Measurements from ENCODE around the genes CYP3A7, ZNF3 and PVRIG.

DNA sequence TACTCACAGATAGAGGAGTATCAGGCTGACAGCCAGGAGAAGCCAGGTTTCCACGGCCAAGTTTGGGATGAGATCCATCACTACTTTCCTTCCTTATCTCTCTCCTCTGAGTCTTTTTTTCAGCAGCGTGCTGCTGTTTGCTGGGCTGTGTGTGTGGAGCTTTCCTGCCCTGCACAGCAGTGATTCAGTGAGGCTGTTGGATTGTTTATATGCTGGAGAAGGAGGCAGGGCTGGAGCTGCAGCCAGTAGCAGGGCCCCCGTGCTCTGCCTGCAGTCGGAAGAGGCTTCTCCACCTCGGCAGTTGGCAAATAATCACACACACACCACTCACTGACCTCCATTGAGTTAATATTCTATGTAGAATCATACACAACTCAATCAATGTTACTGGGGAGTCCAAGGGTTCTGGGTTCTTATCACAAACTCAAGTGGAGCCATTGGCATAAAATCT lies at the start of gene CYP3A7:
CYP3A7 (minus strand) TSS at position 181 of the 451 bp plus-strand sequence.
- PRO-cap, result no peak

DNA sequence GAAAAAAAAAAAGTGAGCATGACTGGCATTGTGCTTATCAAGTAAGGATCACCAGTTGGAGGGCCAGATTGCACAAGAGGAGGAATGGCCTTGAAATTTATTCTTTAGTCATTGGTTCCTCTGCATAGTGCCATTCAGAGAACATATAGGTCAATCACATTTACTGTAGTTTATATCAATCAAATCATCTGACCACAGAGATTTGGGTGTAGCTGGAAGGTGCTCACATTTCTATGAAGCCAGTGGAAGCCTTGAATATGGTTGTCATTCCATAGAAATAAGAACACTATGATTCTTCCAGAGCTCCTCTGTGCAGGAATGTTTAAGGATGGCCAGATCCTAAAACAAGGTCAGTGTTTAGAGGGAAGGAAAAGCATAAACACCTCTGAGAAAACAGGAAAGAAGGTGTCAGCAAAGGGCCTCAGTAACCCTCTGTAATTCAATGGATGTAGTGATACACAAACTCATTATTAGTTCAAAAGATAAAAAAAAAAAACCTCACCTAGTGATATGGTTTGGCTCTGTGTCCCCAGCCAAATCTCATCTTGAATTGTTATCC lies 4.0 kb downstream of the CYP3A43 start:
- PRO-cap, result no peak

- PRO-cap, result no peak
These were observed 11.9 kb downstream of the CYP3A43 start for GRCh38 chr7:99839536-99840217.

GRCh38 chr7:99891694-99892873 lies 15.3 kb upstream of the OR2AE1 start:
- PRO-cap, result no peak

DNA sequence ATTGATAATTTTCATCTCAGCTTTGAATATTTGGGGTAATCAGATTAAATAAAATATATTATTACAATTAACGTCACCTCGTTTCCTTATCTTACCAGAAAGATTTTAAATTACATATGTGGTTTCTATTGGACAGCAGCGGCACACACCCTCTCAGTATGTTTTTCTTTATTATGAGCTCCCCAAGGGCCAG lies 849 bp downstream of the TRIM4 start:
- PRO-cap, result no peak

DNA sequence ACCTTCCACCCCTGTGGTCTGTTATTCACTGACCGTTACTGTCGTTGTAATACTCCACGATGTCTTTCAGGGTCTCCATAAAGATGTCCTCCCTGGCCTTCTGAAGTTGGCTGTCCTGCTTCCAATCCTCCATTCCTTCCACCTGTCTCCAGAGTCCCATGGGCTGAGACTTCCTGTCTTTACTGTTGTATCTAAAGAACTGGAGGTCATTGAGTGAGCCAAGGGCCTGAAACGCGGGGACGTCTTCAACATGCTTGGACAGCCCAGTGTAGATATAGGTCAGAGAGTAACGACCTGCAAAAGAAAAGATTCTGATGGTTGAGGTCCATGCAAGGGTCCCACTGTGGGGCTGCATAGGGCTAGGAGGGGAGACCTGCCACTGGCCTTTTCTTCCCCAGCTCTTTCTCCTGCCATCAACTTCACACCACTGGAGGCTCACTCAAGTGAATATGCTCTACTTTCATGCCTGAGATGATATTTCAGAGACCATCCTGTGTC lies 4.1 kb downstream of the AZGP1 start:
- PRO-cap, result no peak

- PRO-cap, result no peak
These were observed 2.5 kb downstream of the ZNF3 start for GRCh38 chr7:100078952-100079591.

DNA sequence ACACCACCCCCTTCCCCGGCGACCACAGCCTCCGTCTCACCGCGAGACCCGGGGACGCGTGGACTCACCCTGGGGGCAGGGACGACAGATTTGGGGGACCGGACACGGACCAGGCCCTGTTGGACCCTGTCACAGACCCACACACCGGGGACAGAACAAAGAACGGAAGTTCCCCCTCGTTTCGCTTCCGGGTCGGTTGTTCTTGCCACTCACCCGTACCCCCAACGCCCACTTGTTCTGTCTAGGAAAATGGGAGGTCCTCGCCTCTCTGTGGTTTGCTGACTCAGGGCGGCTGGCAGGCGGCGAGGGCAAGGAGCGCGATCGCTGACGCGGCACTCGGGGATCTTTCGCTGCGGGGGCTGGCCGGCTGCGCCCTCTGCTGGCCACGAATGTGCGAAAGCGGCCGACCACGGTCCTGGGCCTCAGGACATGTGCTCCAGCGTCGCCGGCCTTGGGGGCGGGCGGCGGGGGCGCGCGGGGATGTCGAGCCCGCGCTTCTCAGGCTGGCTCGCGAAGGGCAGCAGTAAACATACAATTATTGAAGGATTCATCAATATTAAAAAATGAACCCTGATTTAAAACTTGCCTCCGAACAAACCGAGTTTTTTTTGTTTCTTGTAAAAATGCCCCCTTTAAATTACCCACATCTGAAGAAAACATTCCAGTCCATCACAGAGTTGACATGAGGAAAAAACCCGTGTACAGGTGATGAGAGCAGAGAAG lies at the start of gene ZNF3:
ZNF3 (minus strand) TSS at position 157 of the 723 bp plus-strand sequence.
- PRO-cap, result bidirectional peak, plus-strand start at position 335 of the sequence, minus-strand start at position 157 of the sequence

- PRO-cap, result no peak
These were observed 893 bp downstream of the COPS6 start for GRCh38 chr7:100089472-100090252.

DNA sequence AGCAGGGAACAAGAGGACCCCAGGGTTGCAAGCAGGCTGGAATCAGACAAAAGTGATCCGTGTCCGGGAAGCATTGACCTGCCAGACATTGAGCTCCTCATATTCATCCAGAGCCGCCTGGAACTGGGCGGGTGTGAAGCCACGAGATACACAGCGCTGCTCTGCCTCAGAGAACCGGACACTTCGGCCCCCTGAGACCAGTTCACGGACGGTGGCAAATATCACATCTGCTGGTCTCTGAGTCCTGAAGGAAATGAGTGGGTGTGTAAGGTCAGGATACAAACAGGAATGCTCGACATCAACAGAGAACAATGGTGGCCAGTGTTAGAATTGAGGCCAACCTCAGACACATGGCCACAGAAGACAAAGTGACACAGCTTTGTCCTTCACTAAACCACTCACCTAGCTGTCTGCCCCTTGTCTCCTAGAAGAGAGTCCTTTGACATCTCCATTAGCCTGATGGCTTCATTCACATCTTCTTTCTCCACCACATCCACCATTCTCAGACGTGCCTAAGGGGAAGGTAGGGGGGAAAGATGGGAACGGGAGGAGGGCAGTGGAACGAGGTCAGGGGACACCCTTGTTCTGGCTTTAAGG lies 4.2 kb downstream of the COPS6 start:
- PRO-cap, result no peak

GRCh38 chr7:100124791-100125353 lies 1.9 kb upstream of the MBLAC1 start:
- PRO-cap, result no peak

DNA sequence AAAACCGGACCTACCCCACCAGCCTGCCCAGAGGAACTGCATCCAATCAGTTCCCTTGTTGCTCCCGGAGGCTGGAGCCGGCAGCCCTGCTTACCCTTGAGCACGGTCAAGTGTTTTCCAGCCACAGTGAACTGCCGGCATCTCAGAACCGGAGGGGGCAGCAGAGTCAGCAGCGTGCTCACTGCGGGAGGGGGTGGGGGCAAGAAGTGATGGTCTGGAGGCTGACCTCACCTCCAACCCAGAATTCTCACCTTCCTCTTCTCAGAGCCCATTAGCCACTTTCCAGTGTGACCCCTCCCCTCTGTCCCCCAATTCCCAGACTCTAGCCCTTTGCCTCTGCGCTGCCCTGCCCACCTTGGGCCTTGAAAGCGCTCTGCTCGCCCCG lies 1.3 kb downstream of the TRAPPC14 start:
- PRO-cap, result no peak

DNA sequence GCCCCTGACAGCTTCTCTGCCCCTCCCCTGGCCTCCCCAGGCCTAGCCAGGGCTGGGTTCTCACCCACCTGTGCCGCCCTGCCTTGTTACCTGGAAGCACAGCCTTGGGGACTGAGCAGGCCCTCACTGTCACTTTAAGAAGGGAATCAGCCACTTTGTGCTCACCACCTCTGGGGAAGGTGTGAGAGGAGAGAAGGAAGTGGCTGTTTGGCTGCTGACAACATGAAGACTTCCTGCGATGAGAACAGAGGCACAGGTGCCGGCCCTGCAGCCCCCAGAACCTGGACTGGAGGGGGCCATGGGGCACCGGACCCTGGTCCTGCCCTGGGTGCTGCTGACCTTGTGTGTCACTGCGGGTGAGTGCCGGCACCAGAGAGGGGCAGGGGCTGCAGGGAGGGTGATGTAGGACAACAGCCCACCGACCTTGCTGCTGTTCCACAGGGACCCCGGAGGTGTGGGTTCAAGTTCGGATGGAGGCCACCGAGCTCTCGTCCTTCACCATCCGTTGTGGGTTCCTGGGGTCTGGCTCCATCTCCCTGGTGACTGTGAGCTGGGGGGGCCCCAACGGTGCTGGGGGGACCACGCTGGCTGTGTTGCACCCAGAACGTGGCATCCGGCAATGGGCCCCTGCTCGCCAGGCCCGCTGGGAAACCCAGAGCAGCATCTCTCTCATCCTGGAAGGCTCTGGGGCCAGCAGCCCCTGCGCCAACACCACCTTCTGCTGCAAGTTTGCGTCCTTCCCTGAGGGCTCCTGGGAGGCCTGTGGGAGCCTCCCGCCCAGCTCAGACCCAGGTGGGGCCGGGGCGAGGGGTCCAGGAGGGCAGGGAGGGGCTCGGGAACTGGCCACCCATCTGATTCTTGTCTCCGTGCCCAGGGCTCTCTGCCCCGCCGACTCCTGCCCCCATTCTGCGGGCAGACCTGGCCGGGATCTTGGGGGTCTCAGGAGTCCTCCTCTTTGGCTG lies at the start of gene PVRIG:
PVRIG (plus strand) TSS at position 277 of the 962 bp plus-strand sequence.
- PRO-cap, result no peak

DNA sequence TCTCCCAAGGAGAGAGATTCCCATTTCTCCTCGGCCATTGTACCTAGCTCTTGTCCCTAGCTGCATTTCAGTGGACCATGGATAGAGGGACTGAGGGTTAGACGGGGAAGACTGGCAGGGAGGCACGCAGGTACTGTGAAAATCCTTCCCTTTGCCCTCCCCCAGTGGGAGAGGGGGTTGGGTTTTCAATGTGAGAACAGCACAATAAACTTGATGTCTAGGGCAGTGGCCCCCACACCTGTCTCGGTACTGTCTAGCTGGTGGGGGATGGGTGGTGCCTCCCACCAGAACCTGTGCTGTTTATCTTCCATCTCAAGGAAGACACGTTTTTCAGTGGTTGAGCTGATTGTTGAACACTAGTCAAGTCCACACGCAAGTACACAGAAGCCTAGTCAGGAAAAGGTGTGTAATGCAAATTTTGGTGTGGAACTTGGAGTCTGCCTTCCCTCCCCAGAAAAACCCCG lies 2.4 kb downstream of the PPP1R35 start:
- PRO-cap, result no peak

GRCh38 chr7:100435241-100436278 lies 737 bp downstream of the PPP1R35 start:
- PRO-cap, result unidirectional peak, plus-strand start at chr7:100435770; bidirectional peak, plus-strand start at chr7:100436244, minus-strand start at chr7:100436214

DNA sequence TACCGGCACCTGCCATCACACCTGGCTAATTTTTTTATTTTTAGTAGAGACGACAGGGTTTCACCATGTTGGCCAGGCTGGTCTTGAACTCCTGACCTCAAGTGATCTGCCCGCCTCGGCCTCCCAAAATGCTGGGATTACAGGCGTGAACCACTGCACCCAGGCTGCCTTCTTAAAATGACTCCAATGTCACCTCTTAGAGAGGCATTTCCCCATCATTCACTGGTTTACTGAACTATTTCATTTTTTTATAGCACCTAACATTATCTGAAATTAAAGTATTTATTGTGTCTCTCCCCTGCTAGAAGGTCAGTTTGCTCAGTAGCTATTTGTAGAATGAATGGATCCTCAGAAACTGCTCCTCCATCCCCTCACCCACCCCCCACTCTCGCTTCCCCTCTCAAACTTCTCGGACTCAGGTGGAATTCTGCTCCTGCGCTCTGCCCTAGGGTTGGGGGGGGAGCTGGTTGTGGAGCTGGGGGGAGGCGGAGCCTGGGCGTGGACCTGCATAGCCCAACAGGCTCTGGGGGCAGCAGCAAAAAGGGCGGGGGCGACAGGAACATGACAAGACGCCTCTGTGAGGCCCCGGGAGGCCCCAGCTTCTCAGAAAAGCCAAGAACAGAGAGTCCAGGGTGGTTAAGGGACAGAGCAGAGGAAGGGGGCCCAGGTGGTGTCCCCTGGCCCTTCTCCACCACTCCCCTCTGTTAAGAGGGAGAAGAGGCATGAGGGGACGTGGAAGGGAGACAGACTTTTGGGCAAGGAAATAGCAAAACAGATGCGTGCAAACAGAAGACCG lies 3.6 kb downstream of the TSC22D4 start:
- PRO-cap, result no peak

GRCh38 chr7:100564899-100565495 lies 8.7 kb downstream of the SAP25 start:
- PRO-cap, result no peak

DNA sequence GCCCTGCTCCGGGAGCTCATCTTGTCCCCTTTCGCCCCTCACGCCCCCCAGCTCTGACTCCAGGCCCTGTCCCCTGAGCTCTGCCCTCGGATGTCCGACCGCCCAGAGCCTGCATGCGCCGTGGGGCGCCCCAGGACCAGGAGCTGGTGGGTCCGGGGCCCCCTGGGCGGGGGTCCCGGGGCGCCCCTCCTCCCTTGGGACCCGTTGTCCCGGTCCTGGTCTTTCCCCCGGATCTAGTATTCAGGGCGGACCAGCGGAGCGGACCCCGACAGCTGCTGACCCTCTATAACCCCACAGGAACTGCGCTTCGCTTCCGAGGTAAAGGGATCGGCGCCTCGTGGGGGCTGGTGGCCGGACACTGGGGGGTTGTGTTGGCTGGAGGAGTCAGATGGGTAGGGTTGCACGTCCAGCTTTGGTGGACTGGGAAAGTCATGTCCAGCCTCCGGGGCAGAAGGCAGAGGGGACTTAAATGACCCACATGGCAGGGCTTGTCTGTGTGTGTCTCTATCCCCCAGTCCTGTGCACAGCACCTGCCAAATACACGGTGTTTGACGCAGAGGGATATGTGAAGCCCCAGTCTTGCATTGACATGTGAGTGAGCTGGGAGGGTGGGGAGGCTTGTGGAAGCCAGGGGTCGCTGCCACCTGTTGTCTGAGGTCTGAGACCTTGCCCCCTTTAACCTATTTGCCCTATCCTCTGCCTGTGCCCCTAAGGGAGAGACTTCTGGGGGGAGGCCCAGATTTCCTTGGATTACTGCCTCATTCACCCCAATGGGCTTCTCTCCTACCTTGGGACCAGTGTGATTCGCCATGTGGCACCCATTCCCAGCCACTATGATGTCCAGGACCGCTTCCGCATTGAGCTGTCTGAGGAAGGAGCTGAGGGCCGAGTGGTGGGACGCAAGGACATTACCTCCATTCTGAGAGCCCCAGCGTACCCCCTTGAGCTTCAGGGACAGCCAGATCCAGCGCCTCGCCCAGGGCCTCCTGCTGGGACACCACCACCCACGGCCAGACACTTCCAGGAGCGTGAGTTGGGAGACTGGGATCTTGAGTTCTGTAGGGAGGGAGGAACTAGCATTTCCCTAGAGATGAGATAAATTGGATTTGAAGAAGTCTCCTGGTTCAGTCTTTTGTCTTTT lies 709 bp downstream of the MOSPD3 start:
- PRO-cap, result bidirectional peak, plus-strand start at position 369 of the sequence, minus-strand start at position 302 of the sequence

GRCh38 chr7:100683297-100683858 lies 9.8 kb downstream of the GNB2 start:
- PRO-cap, result no peak

DNA sequence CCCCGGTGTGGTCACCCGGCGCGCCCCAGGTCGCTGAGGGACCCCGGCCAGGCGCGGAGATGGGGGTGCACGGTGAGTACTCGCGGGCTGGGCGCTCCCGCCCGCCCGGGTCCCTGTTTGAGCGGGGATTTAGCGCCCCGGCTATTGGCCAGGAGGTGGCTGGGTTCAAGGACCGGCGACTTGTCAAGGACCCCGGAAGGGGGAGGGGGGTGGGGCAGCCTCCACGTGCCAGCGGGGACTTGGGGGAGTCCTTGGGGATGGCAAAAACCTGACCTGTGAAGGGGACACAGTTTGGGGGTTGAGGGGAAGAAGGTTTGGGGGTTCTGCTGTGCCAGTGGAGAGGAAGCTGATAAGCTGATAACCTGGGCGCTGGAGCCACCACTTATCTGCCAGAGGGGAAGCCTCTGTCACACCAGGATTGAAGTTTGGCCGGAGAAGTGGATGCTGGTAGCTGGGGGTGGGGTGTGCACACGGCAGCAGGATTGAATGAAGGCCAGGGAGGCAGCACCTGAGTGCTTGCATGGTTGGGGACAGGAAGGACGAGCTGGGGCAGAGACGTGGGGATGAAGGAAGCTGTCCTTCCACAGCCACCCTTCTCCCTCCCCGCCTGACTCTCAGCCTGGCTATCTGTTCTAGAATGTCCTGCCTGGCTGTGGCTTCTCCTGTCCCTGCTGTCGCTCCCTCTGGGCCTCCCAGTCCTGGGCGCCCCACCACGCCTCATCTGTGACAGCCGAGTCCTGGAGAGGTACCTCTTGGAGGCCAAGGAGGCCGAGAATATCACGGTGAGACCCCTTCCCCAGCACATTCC lies 858 bp downstream of the EPO start:
- PRO-cap, result no peak

Data from endothelial cell (in vitro differentiated cells).